Breast epithelium (tissue), 2 donors: ENCODE measurements around the genes PRPF4B, CDYL and PPP1R3G.

DNA sequence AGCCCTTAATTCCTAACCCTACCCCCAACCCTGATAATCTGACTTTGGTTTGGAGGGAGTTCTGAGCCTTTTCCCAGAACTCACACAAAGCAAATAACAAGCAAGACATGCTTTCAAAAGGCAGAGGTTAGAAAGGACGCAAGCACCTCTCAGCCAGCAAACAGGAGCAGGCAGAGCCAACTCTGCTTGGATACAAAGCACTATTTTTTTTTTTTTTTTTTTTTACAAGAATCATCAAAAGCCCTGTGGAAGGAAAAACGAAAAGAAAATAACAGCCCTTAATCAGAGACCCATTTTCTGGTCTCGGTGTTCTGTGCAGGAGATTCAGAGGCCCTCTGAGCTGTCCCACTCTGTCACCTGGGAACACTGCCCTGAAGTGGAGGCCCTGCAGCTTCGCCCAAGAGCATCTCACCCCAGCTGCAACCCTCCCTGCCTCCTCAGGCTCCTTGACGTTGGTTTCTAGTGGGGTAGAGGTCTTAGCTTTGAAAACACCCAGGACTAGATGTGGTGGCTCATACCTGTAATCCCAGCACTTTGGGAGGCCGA lies 58.5 kb downstream of the SLC22A23 start:
- PRO-cap = no peak
- RAMPAGE, long total RNA, 2 experiments = no peak in any of the 2 experiments

GRCh38 chr6:3746230-3746866 lies 5.2 kb downstream of the PXDC1 start:
- PRO-cap = no peak
- RAMPAGE, long total RNA, 2 experiments = no peak in any of the 2 experiments

DNA sequence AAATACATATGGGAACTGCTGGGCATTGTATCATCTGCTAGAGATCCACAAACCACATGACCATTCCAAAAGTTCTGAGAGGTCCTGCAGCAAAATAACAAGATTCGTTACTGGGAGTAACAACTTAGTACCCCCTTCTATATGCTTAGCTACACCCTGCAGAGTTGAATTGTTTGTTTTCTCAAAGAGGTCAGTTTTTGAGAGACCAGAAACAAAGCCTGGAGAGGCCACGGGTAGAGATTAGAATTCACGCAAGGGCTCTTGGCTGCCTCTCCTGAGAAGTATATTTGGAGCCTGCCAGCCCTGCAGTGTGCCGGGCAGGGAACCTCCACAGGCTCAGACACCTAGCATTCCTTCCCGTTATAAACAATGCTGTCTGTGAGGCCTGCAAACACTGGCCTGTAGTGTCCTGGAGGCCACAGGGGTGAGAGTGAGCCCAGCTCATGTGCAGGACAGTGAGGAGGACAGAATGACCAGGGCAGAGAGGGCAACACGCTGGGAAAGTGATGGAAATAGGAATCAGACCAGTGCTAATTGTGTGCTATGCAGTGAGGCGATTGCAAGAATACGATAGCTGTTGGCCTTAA lies 48.0 kb upstream of the FAM50B start:
- PRO-cap = no peak
- RAMPAGE, long total RNA, 2 experiments = no peak in any of the 2 experiments

GRCh38 chr6:3883961-3884497 lies 34.9 kb downstream of the FAM50B start:
- PRO-cap = no peak
- RAMPAGE, long total RNA, 2 experiments = no peak in any of the 2 experiments

DNA sequence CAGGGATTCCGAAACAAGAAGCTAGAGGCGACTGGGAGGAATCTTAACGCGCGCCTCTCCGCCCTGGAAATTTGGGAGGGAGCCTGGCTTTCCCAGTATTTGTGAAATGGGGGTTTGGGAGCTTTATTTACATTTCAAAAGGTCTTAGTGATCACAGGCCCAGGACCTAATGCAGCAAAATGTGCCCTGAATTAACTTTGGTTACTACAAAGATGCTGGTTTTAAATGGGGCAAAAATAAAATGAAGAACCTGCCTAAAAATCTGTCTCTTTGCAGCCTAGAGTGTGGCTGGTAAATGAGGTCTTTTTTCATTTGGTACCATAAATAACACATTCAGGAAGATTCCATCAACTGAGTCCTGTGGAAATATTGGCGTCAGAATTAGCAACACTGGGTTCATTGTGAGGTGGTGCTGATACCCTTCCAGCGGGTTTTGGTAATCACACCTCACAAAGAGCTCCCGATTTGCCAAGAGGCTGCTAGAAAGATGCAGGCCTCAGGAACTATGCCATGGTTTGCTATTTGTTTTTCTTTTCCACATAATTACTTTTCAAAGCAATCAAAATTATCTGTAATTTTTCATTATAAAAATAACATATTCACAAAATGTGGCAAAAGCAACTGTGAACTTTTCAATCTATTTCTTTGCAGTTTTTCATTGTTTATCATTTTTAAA lies 55.3 kb downstream of the FAM50B start:
- PRO-cap = no peak
- RAMPAGE, long total RNA, 2 experiments = no peak in any of the 2 experiments

GRCh38 chr6:3925954-3926495 lies 76.9 kb downstream of the FAM50B start:
- PRO-cap = no peak
- RAMPAGE, long total RNA, 2 experiments = no peak in any of the 2 experiments

- PRO-cap = no peak
- RAMPAGE, long total RNA, 2 experiments = no peak in any of the 2 experiments
Observed at GRCh38 chr6:4017668-4018114, 3.4 kb upstream of the PRPF4B start.

- PRO-cap = bidirectional peak, plus-strand start at chr6:4021300, minus-strand start at chr6:4021220
- RAMPAGE, long total RNA, 2 experiments = start-site peak on the plus strand in 2 of 2 experiments, at chr6:4021331-4021417 at its widest, 255 to 1,030 reads per replicate
Observed at GRCh38 chr6:4021001-4021536, at the start of gene PRPF4B. PRPF4B (plus strand) TSS chr6:4021300.

DNA sequence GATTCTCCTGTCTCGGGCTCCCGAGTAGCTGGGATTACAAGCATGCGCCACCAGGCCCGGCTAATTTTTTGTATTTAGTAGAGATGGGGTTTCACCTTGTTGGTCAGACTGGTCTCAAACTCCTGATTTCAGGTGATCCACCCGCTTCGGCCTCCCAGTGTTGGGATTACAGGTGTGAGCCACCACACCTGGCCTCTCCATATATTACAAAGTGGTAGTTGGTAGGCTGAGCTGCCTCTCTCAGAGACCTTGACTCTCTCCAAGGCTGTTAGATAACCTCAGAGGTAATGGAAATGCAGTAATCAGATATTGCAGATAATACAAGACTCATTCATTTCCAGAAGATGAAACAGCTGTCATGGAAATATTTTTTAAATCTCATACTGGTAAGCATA lies 1.6 kb upstream of the ECI2 start:
- PRO-cap = no peak
- RAMPAGE, long total RNA, 2 experiments = no peak in any of the 2 experiments

DNA sequence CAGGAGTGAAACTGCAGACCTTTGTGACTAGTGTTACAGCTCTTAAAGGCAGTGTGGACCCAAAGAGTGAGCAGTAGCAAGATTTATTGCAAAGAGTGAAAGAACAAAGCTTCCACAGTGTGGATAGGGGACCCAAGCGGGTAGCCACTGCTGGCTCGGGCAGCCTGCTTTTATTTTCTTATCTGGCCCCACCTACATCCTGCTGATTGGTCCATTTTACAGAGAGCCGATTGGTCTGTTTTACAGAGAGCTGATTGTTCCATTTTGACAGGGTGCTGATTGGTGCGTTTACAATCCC lies 55.3 kb upstream of the ECI2 start:
- PRO-cap = no peak
- RAMPAGE, long total RNA, 2 experiments = no peak in any of the 2 experiments

DNA sequence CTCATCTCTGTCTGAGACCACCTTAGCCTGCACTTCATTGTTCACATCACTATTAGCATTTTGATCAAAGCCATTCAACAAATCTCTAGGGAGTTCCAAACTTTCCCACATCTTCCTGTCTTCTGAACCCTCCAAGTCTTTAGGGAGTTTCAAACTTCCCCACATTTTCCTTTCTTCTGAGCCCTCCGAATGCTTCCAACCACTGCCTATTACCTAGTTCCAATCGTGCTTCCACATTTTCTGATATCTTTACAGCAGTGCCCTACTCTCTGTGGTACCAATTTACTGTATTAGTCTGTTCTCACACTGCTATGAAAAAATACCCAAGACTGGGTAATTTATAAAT lies 84.2 kb upstream of the ECI2 start:
- PRO-cap = no peak
- RAMPAGE, long total RNA, 2 experiments = no peak in any of the 2 experiments

DNA sequence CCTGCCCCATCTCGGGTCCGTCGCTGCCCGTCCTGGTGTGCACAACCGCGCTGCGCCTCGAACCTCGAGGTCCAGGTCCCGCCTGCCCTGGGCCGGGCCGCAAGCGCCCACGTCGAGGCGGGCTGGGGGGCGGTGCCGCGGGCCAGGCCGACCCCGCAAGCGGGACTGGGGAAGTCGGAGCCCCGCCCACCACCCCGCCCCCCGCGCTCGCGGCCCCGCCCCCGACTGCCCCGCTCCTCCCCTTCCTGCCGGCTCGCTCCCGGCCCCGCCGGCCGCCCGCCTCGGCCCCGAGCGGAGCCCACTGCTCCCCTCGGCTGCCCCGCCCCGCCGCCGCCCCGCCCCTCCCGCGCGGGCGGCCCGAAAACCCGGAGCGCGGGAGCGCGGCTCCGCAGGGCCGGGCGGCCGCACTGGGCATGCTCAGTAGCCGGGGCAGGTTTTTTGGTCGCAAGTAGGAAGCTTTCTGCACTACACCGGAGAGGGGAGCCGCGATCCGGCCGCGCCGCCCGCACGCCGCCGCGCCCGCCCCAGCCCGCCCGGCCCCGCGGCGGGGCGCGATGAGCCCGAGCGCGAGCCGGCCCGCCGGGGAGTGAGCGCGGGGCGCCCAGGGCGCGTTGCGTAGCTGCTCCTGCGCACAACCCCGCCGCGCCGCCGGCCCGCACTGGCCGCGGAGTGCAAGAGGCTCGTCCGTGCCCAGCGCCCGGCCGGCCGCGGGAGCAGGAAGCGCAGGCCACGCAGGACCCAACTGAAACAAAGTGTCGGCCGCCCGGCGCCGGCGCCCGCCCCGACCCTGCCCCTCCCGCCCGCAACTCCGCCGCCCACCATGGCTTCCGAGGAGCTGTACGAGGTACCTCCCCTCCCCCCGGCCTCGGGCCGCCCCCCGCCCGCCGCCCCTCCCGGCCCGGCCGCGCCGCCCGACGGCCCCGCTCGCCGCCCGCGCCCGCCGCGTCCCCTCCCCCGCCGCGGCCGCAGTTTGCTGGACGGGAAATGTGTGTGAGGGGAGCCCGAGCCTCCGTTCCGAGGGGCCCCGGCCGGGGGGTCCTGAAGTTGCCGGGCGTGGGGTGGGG lies at the start of gene CDYL:
Gene CDYL, plus strand, starts transcription at position 441 of the 1,064 bp plus-strand sequence.
- PRO-cap = bidirectional peak, plus-strand start at position 465 of the sequence, minus-strand start at position 167 of the sequence; bidirectional peak, plus-strand start at position 661 of the sequence, minus-strand start at position 666 of the sequence
- RAMPAGE, long total RNA, 2 experiments = no peak in any of the 2 experiments

- PRO-cap = no peak
- RAMPAGE, long total RNA, 2 experiments = no peak in any of the 2 experiments
Observed at GRCh38 chr6:4855804-4856917, 80.0 kb downstream of the CDYL start.

DNA sequence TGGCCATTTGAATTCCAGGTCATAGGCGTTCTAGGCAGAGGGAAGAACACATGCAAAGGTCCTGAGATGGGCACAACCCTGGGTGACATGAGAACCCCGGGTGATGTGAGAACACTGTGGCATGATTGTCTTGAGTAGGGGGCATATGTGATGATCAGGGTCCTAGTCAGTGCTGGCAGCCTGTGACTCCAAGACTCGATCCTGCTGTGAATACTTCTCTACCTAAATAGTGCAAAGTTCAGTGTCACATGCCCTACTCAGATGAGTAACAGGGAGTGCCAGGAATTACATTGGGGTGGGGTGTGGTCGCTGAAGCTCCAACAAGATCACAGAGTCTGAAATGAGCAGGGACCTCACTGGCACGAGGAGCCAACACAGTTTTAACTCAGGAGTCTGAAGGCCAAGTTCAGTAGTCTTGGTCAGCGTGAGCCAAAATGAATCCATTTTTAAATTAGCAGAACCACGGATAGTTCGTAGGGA lies 72.4 kb downstream of the RPP40 start:
- PRO-cap = no peak
- RAMPAGE, long total RNA, 2 experiments = no peak in any of the 2 experiments

DNA sequence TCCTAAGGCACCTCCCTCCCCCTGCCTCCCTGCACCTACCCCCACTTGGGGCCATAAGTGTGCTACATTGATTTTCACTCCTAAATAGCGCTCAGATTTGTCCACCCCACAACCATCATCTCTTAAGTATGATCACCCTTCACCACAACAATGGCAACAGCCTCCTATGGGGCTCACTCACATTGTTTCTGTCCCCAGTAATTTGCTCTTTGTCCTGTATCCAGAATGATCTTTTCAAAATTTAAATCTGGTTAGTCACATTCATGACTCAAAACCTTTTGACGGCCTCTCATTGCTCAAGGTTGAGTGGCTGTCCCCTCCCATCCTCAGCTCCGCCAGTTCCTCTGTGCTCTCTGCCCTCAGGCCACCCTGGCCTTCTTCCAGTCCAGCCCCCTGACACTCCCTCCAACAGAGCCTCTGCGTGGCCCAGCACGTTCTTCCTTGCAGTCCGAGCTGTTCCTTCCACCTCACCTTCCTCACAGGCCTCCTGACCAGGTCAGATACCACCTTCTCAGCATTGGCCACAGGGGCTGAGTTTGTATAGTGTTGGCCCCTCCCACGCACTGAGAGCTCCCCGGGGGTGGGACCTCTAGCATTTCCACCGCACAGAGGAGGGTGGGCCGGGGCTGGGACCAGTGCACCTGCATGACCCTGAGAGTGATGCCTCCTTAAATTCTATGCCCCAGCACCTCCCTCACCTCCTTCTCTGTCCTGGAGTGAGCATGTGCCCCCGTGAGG lies 2.5 kb upstream of the PPP1R3G start:
- PRO-cap = no peak
- RAMPAGE, long total RNA, 2 experiments = no peak in any of the 2 experiments

DNA sequence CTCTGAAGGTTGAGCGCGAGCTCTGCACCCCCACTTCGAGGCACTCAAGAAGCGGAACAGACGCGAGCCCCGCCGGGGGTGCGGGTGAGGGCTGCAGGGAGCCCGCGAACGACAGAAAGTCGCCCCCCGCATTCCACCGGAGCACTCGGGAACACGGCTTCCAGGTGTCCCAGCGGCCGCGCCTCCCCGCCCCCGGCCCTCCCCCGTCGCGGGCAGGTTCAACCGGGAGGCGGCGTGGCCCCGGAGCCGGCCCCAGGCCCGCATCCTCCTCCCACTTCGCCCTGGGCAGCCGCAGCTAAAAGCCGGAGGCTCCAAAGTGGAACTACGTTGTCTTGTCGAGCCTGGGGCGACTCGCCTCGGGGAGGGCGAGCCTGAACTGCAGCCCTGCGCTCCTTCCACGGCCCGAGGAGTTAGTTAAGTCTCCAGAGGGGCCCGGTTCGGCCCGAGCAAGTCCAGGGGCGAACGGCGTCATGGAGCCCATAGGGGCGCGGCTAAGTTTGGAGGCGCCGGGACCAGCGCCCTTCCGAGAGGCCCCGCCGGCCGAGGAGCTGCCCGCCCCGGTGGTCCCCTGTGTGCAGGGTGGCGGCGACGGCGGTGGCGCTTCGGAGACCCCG lies at the start of gene PPP1R3G:
Gene PPP1R3G, plus strand, starts transcription at position 326 of the 614 bp plus-strand sequence.
- PRO-cap = no peak
- RAMPAGE, long total RNA, 2 experiments = no peak in any of the 2 experiments

DNA sequence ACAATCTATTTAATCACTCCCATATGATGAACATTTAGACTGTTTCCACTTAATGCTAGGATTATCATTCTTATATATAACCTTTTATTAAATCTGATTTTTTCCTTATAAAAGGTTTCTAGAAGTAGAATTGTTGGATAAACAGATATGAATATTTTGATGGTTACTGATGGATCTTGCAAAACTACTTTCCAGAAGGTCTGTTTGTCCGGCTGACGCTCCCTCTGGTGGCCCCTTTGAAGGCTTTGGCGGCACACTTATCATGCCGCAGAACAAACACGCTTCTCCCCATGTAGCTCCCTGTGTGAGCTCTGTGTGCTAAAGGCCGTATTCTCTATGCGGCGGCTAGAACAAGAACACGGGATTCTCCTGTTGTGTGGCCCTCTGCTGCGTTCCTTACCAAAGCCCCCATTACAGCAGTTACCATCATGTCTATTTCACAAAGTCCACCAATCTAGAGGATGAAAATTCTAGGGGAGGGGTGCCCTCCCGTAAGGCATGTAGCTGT lies 30.0 kb downstream of the PPP1R3G start:
- PRO-cap = no peak
- RAMPAGE, long total RNA, 2 experiments = no peak in any of the 2 experiments

GRCh38 chr6:5132509-5133372 lies 47.6 kb downstream of the PPP1R3G start:
- PRO-cap = no peak
- RAMPAGE, long total RNA, 2 experiments = no peak in any of the 2 experiments

DNA sequence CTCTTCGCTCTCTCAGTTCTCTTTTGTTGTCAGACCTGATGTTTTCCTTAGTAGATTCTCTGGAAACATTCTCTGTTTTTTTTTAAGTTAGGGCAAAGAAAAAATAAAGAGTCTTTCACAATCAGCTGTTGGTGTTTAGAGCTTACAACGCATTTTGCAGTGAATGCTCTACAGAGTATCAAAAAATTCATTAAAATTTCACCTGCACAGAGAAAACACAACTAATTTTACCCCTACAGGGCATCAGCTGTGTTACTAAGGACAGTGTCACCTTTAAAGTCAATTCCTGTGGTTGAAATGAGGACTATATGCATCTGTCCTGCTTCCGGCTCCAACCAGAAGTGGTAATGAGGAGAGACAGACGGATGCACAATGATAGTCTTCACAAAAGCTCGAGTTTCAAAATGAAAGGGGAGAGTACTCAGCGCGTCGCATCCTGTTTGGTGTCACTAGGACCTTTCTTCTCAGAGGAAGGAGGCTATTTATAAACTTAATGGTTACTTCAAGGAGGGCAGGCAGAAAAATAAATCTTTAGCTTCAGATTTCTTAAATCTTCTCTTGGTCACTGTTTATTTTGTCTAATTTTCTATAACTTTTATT lies 86.6 kb downstream of the LYRM4 start:
- PRO-cap = no peak
- RAMPAGE, long total RNA, 2 experiments = no peak in any of the 2 experiments

DNA sequence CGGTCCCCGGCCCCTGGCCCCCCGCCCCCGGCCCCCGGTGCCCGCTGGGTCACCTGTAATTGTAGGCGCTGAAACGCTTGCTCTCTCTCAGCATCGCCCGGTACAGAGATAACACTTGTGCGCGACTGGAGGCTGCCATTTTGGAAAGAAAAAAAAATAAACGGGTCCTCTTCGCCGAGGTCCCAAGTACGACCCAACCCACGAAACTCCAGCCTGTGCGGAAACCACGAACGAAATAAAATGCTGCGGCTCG lies 229 bp downstream of the LYRM4 start:
- PRO-cap = no peak
- RAMPAGE, long total RNA, 2 experiments = no peak in any of the 2 experiments